Transverse colon (tissue), 4 donors: Measurements from ENCODE around the genes OR10C1 and MRPS18B.

- PRO-cap: no peak
- RAMPAGE, long total RNA, 4 experiments: no peak in any of the 4 experiments
These were observed at the start of gene OR10C1 for GRCh38 chr6:29438942-29439543. TSS of gene OR10C1 (plus strand) at chr6:29439306.

GRCh38 chr6:29631960-29632712 lies 847 bp downstream of the GABBR1 start:
- PRO-cap: bidirectional peak, plus-strand start at chr6:29632637, minus-strand start at chr6:29632492
- RAMPAGE, long total RNA, 4 experiments: start-site peak on the minus strand in 1 of 4 experiments, at chr6:29632482-29632722 at its widest, 7 reads per replicate

DNA sequence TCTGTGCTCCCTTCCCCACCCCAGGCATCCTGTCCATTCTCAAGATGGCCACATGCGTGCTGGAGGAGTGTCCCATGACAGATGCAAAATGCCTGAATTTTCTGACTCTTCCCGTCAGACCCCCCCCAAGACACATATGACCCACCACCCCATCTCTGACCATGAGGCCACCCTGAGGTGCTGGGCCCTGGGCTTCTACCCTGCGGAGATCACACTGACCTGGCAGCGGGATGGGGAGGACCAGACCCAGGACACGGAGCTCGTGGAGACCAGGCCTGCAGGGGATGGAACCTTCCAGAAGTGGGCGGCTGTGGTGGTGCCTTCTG lies 53.2 kb upstream of the HLA-A start:
- PRO-cap: no peak
- RAMPAGE, long total RNA, 4 experiments: no peak in any of the 4 experiments

DNA sequence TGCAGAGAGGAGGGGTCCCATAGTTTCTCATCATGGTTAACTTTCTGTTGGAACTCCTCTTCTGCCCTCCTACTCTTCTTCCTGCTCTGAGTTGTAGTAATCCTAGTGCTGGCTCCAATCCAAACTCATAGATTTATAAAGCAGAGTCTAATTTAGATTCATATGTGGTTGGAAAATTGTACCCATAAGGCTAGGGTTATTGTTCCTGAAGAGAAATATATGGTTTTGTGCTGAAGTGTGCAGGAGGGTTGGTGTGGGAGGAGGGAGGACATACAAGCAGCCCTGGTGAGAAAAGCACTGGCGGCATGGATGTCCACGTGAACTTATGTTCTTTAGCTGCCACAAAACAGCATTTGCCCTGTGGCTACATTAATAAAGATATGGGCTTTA lies 3.9 kb downstream of the HLA-A start:
- PRO-cap: no peak
- RAMPAGE, long total RNA, 4 experiments: no peak in any of the 4 experiments

DNA sequence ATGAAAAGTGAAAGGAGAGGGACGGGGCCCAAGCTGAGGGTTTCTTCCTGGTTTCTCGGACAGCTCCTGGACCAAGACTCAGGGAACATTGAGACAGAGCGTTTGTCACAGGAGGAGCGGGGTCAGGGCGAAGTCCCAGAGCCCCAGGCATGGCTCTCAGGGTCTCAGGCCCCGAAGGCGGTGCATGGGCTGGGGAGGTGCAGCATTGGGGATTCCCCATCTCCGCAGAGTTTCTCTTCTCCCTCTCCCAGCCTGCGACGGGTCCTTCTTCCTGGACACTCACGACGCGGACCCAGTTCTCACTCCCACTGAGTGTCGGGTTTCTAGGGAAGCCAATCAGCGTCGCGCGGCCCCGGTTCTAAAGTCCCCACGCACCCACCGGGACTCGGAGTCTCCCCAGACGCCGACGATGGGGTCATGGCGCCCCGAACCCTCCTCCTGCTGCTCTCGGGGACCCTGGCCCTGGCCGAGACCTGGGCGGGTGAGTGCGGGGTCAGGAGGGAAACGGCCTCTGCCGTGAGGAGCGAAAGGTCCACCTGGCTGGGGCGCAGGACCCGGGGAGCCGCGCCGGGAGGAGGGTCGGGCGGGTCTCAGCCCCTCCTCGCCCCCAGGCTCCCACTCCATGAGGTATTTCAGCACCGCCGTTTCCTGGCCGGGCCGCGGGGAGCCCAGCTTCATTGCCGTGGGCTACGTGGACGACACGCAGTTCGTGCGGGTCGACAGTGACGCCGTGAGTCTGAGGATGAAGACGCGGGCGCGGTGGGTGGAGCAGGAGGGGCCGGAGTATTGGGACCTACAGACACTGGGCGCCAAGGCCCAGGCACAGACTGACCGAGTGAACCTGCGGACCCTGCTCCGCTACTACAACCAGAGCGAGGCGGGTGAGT lies 54.6 kb upstream of the POLR1H start:
- PRO-cap: bidirectional peak, plus-strand start at position 825 of the sequence, minus-strand start at position 679 of the sequence; unidirectional peak, minus-strand start at position 837 of the sequence
- RAMPAGE, long total RNA, 4 experiments: no peak in any of the 4 experiments

DNA sequence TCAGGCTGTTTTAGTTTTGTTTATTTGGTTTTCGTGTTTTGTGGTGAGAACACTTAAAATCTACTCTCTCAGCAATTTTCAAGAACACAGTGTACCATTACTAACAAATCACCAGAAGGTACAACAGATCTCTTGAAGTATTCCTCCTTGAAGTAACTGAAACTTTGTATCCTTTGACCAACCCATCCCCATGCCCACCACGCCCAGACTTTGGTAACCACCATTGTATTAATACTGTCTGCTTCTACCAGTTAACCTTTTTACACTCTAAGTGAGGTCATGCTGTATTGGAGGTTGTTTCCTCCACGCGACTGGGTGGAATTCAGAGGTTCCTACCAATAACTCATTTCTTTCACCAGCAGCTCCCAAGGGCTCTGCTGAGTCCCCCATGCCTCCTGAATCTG lies 5.7 kb upstream of the TRIM40 start:
- PRO-cap: no peak
- RAMPAGE, long total RNA, 4 experiments: no peak in any of the 4 experiments

DNA sequence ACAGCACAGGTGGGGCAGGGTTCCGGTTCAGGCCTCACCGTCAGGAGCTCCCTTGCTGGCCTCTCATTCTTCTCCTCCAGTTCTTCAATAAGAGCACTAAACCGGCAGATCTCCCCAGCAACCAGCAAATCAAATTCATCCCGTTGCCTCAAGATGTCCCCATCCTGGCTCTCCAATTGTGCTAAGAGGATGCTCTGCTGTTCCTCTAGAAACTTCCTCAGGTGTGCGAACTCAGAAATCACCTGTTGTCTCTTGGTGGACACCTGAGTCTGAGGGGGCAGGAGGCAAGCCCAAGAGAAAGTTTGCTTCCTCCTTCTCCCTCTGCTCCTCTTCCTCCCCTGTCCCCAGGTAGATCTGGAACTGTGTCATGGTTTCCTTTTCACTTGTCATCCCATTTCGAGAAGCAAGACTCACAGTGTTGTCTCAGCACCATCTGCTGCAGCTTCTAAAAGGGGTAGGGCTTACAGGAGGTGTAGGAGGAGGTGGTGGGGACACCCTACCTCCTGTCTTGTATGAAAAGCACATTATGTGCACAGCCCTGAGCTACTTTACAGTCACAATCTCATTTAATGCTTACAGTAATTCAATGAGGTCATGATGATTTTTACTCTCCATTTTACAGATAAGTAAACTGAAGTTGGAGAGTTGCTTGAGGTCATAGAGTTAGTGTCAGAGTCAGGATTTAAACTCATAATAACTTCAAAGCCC lies 2.5 kb downstream of the TRIM10 start:
- PRO-cap: unidirectional peak, minus-strand start at position 447 of the sequence
- RAMPAGE, long total RNA, 4 experiments: start-site peak on the minus strand in 2 of 4 experiments, centred at positions 134 to 430 of the sequence, 5 to 9 reads per replicate

DNA sequence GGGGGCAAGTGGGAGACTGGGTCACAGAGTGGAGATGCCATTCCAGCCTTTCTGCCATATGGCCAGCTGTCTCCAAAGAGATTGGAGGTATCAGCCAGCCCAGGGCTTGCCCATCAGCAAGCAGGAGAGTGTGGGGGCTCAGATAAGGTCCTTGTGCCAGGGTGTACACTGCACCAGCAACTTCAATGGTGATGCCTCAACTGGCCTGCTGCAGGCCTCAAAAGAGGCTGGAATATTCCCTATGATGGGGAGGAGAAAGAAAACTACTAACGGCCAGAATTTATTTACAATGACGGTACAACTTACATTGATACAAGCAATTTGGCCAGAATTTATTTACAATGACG lies 186 bp upstream of the TRIM10 start:
- PRO-cap: no peak
- RAMPAGE, long total RNA, 4 experiments: no peak in any of the 4 experiments

GRCh38 chr6:30283136-30284092 lies 43.3 kb upstream of the TRIM39 start:
- PRO-cap: no peak
- RAMPAGE, long total RNA, 4 experiments: start-site peak on the minus strand in 1 of 4 experiments, at chr6:30283344-30283782 at its widest, 5 to 7 reads per replicate

DNA sequence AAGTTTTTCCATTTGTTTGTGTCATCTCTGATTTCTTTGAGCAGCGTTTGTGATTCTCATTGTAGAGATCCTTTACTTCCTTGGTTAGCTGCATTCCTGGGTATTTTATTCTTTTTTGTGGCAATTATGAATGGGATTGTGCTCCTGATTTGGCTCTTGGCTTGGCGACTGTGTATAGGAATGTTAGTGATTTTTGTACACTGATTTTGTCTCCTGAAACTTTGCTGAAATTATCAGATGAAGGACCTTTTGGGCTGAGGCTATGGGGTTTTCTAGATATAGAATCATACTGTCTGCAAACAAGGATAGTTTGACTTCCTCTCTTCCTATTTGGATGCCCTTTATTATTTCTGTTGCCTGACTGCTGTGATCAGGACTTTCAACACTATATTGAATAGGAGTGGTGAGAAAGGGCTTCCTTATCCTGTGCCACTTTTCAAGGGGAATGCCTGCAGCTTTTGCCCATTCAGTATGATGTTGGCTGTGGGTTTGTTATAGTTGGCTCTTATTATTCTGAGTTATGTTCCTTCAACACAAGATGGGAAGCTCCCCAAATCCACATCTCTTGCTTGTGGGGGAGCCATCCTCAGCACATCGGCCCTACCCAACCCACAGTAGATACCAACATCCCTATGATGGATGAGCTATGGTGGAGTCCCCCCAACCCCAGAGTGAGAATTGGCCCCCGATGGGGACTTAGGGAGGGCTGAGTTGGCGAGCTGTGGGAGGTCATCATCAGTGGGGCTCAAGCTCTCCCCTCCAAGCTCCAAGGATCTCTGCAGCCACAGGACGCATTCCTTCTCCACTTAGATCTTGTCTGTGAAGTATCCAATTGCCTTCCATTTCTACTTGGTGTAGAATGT lies 38.4 kb upstream of the TRIM39 start:
- PRO-cap: no peak
- RAMPAGE, long total RNA, 4 experiments: start-site peak on the minus strand in 2 of 4 experiments, centred at positions 548 to 739 of the sequence, 9 to 13 reads per replicate

- PRO-cap: unidirectional peak, plus-strand start at chr6:30326003
- RAMPAGE, long total RNA, 4 experiments: start-site peak on the minus strand in 1 of 4 experiments, at chr6:30325959-30326119 at its widest, 19 reads per replicate
These were observed 959 bp upstream of the TRIM39 start for GRCh38 chr6:30325643-30326292.

GRCh38 chr6:30490539-30490684 lies 1.1 kb downstream of the HLA-E start:
- PRO-cap: no peak
- RAMPAGE, long total RNA, 4 experiments: no peak in any of the 4 experiments

GRCh38 chr6:30494600-30495080 lies 5.3 kb downstream of the HLA-E start:
- PRO-cap: no peak
- RAMPAGE, long total RNA, 4 experiments: no peak in any of the 4 experiments

DNA sequence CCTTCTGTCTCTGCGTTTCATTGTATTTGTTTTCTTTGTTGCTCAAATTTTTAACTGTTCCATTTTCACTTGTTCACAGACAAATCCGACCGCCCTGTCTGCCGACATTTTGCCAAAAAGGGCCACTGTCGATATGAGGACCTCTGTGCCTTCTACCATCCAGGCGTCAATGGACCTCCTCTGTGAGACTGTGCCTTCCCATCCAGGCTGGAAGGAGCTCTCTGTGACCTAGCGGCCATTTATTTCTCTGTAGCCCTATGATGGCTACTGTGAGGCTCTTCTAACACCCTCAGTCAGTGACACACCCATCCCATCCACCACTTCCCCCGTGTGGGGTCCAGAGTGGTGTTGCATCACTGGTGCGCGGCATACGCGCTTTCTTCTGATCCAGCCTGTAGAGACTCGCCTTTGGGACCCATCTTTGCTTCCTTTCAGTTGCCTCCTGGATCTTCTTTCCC lies 5.2 kb downstream of the PRR3 start:
- PRO-cap: no peak
- RAMPAGE, long total RNA, 4 experiments: start-site peak on the minus strand in 1 of 4 experiments, centred at position 197 of the sequence, 7 reads per replicate

GRCh38 chr6:30617364-30618407 lies at the start of gene MRPS18B:
TSS of gene MRPS18B (plus strand) at chr6:30617840.
- PRO-cap: bidirectional peak, plus-strand start at chr6:30617462, minus-strand start at chr6:30617243; bidirectional peak, plus-strand start at chr6:30617840, minus-strand start at chr6:30617776
- RAMPAGE, long total RNA, 4 experiments: start-site peak on the plus strand in 3 of 4 experiments, at chr6:30617840-30617860 at its widest, 68 to 813 reads per replicate

DNA sequence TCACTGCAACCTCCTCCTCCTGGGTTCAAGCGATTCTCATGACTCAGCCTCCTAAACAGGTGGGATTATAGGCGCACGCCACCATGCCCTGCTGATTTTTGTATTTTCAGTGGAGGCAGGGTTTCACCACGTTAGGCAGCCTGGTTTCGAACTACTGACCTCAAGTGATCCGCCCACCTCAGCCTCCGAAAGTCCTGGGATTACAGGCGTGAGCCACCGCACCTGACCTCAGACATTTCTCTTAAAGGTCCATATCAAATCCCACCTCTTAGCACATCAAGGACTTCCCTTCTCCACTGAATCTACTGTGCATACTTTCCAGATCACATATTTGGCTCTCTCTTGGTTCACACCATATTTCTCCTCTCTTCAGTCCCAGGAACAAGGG lies 12.0 kb downstream of the C6orf136 start:
- PRO-cap: no peak
- RAMPAGE, long total RNA, 4 experiments: no peak in any of the 4 experiments

GRCh38 chr6:30683384-30683832 lies 3.0 kb downstream of the PPP1R18 start:
- PRO-cap: no peak
- RAMPAGE, long total RNA, 4 experiments: no peak in any of the 4 experiments

DNA sequence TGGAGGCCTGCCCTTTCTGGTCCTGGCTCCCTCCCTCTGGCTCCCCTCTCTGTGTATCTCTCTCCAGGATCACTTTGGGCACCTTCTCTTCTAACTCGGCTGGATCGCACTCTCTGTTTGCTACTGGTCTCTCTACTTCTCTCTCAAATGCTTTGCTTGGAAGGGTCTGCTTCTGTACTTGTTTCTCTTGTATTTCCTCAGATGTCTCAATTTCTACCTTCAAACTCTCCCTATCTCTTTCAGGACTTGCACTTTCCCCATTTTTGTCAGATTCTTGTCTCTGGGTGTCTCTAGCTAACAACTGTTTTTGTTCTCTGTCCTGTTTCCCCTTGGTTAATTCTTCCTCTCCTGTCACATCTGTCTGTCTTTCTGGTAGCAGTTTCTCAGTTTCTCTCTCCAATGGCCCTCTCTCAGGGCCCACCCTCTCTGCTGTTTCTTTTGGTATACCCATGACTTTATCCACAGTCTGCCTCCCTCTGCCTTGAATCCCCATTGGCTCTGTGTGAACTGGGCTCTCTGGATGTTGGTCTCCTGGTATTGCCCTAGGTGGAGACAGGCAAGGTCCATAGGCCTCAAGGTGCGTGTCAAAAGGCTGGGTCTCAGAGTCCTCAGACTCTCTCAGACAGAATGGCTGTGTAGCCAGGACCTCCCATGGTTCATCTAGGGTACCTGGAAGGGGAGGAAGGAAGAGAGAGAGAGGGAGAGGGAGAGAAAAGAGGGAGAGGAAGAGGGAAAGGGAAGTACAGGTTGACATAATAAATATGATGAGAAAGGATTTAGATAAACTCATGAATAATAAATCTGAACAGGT lies 9.2 kb downstream of the MDC1 start:
- PRO-cap: no peak
- RAMPAGE, long total RNA, 4 experiments: start-site peak on the minus strand in 3 of 4 experiments, centred at positions 177 to 589 of the sequence, 9 to 23 reads per replicate

- PRO-cap: no peak
- RAMPAGE, long total RNA, 4 experiments: no peak in any of the 4 experiments
These were observed 4.6 kb downstream of the MDC1 start for GRCh38 chr6:30712417-30712968.

DNA sequence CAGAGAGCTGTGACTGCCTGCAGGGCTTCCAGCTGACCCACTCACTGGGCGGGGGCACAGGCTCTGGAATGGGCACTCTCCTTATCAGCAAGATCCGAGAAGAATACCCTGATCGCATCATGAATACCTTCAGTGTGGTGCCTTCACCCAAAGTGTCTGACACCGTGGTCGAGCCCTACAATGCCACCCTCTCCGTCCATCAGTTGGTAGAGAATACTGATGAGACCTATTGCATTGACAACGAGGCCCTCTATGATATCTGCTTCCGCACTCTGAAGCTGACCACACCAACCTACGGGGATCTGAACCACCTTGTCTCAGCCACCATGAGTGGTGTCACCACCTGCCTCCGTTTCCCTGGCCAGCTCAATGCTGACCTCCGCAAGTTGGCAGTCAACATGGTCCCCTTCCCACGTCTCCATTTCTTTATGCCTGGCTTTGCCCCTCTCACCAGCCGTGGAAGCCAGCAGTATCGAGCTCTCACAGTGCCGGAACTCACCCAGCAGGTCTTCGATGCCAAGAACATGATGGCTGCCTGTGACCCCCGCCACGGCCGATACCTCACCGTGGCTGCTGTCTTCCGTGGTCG lies 3.4 kb downstream of the TUBB start:
- PRO-cap: no peak
- RAMPAGE, long total RNA, 4 experiments: no peak in any of the 4 experiments